ENCODE measurements around the gene GNAS.

DNA sequence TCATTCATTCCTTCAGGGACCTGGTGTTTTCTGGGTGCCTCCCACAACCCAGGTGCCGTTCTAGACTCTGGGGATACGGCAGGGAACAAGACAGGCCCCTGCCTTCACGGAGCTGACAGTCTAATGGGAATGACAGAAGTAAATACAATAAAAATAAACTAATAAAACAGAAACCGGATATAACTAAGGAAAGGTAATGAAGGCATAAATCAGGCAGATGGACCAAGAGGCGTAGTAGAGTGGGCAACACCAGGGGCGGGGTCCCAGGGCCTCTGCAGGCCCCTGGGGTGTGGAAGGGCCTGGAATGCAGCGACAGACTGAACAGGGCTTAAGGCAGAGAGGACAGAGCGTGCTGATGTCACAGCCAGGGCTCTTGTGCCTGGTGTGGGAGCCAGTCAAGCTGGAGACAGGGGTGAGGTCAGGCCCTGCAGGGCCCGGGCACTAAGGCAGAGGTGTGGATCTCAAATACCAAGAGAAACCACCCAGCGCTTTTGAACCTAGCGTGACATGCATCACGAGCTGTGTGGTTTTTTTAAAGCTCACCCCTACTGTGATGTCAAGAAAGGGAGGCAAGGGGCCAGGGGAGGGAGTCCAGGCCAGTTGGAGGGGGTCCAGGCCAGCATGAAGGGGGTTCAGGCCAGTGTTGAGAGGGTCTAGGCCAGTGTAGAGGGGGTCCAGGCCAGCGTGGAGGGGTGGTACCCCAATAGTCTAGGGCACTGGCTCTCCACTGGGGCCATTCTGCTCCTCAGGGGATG lies 42.3 kb downstream of the RBM38 start:
- PRO-cap = no peak

GRCh38 chr20:57482987-57483602 lies 41.8 kb downstream of the CTCFL start:
- PRO-cap = no peak

- PRO-cap = no peak
These were observed 8.8 kb downstream of the PCK1 start for GRCh38 chr20:57569704-57570055.

DNA sequence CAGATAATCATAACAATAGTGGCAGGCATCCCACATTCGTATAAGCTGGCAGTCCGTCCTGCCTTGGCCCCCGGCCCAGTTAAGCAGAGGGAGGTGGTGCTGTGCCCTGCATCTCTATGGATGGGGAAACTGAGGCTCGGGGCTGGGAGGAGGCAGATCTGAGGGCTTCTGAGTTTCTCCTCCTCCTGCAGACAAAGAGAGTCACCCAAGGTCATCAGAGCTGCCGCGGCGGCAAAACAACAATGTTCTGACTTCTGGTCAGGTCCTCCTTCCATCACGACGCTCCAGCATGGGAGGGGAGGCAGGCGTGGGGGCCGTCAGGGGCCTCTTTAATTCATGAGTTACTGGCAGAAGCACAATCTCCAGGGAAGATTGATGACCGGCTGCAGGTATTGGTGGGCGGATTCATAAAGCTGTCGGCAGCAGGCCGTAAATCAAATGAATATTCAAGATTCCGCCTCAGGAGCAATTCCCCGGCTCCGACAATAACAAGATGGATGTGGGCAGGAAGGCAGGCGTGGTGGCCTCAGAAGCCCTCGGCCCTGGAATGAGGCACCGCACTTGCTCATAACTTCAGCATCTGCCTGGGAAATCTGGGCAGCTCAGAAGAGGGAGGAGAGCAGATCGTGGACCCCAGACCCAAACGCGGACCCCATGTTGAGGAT lies 19.0 kb downstream of the PCK1 start:
- PRO-cap = no peak

GRCh38 chr20:57679824-57681158 lies 29.5 kb downstream of the PMEPA1 start:
- PRO-cap = no peak

GRCh38 chr20:57705403-57706017 lies 4.3 kb downstream of the PMEPA1 start:
- PRO-cap = no peak

GRCh38 chr20:57707120-57707607 lies 2.7 kb downstream of the PMEPA1 start:
- PRO-cap = no peak

- PRO-cap = unidirectional peak, plus-strand start at chr20:57709314
These were observed 1.1 kb downstream of the PMEPA1 start for GRCh38 chr20:57708395-57709371.

DNA sequence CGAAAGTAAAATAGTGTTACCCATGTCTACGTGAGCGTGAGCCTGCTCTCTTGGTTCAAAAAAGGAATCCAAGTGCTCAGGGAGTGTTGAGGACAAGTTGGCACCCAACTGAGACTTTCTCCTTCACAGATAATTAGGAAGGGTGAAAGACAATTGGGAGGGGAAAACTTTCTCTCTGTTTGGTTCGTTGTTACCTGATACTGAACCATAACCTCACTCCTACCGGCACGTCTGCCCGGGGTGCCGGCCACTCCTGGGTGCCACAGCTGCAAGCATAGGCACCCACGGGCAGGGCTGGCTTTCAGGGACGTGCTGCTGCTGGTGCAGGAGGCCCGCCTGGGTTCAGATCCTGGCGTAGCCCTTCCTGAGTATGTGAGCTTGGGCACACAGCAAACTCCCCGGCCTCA lies 38.1 kb upstream of the PMEPA1 start:
- PRO-cap = no peak

- PRO-cap = unidirectional peak, minus-strand start at chr20:57999633
These were observed 151.2 kb upstream of the C20orf85 start for GRCh38 chr20:57999254-58000109.

DNA sequence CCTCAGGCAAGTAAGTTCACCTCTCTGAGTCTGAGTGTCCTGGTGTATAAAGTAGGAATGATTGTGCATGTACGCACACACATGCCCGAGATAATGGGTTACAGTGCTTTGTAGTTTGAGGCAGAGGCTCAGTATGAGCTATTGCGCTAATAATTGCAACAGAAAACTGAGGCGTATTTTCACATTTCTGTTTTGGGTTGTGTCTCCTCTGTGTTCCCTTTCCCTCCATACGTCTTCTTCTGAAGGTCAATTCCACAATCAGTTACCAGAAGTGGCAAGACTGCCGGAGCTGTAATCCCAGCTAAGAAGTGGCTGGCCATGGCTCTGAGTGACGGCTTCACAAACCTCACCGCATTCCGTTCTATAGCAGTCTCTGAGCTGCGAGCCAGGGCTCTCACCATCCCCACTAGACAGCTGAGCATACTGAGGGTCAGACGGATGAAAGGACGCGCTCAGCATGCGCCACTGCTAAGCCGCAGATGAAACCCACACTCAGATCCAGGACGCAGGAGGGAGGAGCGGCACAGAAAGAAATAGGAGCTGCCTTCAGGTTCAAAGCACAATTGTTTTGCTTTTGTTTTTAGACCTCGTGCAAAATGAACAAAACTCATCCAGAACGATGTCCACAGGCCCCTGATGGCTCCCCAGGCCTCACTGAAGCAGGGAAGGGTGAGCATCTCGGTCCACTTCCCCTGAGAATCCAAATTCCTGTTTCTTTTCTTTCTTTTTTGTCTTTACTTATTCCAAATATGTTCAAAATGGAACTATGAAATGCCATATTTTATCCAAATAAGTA lies 20.1 kb upstream of the C20orf85 start:
- PRO-cap = no peak

DNA sequence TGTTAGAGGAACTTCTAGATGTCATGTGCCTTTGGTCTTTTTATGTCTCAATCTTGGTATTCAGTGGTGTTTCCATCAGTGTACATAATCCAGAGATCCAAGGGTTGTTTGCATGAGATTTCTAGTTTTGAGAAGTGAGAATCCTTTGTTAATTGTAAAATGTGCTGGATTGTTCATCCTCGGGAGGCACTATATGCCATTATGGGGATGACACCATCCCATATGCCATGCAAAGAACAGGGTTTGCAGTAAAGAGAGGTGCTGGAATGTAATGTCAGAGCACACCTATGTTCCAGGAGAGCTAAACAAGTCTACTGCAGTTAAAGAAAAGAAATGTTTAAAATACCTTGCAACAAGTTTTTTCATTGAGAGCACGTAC lies 29.2 kb downstream of the RAB22A start:
- PRO-cap = no peak

DNA sequence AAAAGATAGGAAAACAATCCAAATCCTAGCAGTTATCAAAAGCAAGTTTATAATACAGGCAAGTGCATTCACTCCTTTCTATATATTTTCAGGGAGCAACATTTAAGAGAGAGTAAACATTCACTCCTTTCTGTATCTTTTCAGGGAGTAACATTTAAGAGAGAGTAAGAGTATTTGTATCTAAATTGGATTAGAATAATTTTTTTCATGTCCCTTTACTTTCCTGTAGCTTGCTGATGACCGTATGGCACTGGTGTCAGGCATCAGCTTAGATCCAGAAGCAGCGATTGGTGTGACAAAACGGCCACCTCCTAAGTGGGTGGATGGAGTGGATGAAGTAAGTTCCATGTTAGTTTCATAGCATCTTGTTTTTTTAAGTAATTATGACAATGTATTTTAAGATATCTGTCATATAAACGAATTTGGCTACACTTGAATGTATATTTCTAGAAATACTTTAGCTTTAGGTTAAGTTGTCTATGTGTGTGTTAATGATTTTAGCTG lies 16.2 kb downstream of the STX16 start:
- PRO-cap = no peak

DNA sequence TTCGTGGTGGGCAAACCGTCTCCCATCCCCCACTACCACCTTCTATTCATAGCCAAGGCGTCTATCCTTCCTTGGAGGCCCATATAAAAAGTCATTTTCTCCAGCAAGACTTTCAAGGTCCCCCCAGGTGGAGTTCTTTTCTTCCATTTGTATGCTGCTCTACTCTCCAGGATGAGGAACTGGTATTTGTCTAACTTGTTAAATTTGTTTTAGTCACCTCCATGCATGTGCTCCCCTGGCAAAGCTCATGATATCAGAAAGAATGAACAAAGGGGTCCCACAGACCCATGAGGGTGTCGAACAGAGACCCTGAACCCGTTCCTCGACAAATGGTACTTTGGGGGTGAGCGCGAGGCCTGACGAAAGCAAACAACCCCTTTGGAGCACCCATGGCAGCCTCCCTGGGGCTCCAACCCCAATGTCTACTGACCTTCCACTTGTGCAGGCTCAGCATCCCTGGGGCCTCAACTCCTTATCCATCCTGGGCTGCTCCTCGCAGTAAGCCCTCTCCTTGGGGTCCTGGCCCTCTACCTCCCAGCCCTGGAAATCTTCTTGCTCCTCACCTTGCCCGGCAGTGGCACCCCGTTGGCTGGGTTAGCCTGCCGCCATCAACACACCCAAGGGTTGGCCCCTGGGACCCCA lies 41.0 kb upstream of the GNAS start:
- PRO-cap = no peak

- PRO-cap = bidirectional peak, plus-strand start at chr20:58891105, minus-strand start at chr20:58890887
These were observed 455 bp upstream of the GNAS start for GRCh38 chr20:58890720-58891211.

DNA sequence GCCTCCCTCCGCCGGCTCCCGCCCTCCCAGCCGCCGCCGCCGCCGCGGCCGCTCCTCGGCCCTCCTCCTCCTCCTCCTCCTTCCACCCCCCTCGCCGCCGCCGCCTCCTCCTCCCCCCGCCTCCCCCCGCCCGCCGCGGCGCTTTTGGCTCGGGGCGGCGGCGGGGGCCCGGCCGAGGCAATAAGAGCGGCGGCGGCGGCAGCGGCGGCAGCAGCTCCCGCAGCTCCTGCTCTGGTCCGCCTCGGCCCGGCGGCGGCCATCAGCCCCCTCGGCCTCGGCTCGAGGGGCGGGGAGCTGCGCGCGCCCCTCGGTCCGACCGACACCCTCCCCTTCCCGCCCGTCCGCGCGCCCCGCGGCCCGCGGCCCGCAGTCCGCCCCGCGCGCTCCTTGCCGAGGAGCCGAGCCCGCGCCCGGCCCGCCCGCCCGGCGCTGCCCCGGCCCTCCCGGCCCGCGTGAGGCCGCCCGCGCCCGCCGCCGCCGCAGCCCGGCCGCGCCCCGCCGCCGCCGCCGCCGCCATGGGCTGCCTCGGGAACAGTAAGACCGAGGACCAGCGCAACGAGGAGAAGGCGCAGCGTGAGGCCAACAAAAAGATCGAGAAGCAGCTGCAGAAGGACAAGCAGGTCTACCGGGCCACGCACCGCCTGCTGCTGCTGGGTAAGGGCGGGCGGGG lies at the start of gene GNAS:
Gene GNAS (plus strand): TSS at position 210 of the 670 bp plus-strand sequence.
- PRO-cap = bidirectional peak, plus-strand start at position 210 of the sequence, minus-strand start at position 46 of the sequence

DNA sequence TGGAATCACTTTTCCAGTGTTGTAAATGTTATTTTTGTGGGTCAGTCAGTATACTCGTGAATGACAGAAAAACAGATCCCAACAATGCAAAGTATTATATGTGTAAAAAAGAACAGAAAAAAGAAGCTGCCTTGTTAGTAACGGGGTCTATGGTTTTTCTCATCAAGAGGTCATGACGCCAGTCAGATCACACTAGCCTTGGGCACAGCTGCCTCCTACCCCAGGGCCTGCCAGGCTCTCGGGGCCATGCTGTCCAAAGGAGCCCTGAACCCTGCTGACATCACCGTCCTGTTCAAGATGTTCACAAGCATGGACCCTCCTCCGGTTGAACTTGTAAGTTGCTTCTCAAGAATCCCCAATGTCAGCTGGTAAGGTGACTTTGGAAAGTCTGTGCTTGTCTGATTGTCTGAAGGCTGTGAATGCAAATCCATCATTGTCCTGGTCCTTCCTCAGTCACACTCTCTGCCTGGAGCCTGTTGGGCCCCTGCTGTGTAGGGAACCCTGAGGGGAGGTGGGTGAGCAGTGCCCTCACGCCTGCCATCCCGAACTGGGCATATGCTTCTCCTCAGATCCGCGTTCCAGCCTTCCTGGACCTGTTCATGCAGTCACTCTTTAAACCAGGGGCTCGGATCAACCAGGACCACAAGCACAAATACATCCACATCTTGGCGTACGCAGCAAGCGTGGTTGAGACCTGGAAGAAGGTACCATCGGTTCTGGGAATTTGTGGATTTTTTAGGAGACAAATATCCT lies 9.9 kb downstream of the NELFCD start:
- PRO-cap = no peak

GRCh38 chr20:59123602-59124152 lies 39.9 kb upstream of the ZNF831 start:
- PRO-cap = no peak

DNA sequence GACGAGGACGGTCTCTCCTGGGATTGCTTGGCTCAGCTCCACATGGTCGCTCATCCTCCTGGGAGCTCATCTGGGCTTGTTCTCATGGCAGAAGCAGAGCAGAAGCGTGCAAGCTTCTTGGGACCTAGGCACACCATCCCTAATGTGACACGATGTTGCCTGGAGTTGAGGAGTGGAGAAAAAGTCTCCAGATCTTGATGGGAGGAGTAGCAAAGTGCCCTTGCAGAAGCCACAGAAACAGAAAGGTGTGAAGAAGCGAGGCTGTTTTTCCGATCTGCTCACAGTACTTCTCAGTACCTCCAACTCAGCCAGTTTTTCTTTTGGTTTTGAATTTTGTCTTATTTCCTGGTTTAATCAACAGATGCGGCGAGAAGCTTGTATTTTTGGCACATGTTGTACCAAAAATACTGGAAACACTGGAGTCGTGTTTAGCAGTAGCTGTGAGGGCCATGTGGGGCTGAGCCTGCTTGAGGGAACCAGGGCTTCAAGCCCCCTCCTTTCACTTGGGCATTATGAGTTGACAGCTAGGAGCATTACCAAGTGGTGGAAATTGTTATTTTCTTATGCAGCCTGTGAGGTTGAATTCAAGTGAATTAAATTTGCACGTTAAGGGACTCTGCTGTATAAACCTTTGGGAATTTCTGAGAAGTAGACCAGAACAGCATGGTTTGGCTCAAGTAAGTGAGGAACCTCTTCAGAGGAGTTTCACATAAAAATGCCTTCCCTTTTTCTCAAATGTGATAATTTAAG lies 14.2 kb downstream of the ZNF831 start:
- PRO-cap = no peak

DNA sequence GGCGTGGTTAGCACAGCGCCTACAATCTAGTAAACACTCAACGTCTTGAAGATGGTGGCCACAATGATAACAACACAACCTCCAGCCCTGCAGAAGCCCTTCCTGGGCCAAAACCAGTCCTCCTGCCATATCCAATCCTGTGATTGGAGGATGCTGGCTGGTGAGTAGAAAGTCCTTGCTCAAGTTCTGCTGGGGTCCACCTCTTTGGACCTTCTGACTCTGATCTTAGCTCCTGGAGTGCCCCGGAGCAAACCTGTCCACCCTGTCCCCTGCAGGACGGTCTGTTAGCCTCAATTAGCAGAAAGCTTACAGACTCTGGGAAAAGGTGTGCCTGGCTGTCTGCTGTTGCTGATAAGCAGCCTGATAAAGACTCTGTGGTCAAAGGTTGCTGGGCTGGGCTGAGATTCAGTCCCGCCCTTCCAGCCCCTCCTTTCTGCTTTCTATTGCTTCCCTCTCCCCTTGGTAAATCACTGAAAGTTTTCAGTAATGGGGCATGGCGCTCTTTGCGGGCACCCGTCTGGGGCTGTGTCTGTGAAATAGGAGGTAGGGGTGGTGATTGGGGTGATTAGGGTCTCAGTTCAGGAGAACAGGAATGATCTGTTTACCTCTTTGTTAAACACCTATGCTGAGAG lies 8.4 kb downstream of the EDN3 start:
- PRO-cap = no peak